Osteocyte (in vitro differentiated cells): Measurements from ENCODE around the gene F13A1.

GRCh38 chr6:6320395-6321224, at the start of gene F13A1:
TSS of gene F13A1 (minus strand) at chr6:6320662.
- PRO-cap = no peak

DNA sequence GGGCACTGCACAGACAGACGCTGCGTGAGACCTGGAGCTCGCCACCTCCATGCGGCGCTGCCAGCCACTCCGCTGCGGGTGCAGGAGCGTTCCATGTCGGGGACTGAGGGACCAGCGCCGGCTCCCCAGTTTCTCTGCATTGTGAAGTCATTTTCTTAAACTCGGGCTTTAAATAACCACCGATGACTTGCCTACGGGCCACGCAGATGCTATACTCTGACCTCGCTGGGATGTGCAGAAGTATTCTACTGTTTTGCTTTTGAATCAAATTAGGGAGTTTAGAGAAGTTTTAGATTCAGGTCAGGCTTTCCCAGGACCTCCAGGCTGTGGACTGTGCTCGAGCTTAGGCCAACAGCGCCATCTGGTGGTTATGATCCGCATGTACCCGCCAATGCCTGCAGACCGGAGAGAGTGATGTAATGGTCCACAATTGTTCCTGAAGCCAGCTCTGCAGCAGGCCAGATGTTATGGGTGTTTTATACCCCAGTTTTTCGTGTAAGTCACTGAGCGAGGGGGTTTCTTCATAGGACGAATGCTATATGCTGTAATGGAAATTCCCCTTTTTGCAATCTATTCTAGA, 41.6 kb upstream of the LY86 start:
- PRO-cap = no peak

- PRO-cap = no peak
Measured at GRCh38 chr6:6599421-6599922, 11.0 kb downstream of the LY86 start.

GRCh38 chr6:6601019-6601436, 12.5 kb downstream of the LY86 start:
- PRO-cap = no peak

GRCh38 chr6:6605907-6606313, 17.4 kb downstream of the LY86 start:
- PRO-cap = no peak

GRCh38 chr6:6612428-6612927, 24.0 kb downstream of the LY86 start:
- PRO-cap = no peak

DNA sequence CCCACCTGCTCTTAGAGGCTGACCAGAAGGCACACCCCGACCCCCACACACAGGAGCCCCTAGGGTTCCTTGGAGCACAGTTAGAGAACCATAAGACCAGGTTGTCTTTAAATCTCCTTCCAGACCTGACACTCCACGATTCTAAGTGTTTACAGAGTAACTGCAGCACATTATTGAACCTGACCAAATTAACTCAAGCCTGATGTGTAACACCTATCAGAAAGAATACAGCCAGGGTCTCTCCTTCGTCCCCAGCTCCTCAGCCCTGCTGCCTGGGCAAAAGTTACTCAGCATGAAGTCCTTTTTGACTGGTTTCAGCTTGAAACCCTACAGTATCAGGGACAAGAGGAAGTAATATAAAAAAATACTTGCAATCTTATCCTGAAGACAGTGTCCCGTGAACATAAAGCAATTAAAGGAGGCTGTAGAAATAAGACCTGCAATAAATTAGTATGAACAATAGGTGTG, 114.9 kb downstream of the LY86 start:
- PRO-cap = no peak

GRCh38 chr6:6730689-6731234, 142.2 kb downstream of the LY86 start:
- PRO-cap = no peak

DNA sequence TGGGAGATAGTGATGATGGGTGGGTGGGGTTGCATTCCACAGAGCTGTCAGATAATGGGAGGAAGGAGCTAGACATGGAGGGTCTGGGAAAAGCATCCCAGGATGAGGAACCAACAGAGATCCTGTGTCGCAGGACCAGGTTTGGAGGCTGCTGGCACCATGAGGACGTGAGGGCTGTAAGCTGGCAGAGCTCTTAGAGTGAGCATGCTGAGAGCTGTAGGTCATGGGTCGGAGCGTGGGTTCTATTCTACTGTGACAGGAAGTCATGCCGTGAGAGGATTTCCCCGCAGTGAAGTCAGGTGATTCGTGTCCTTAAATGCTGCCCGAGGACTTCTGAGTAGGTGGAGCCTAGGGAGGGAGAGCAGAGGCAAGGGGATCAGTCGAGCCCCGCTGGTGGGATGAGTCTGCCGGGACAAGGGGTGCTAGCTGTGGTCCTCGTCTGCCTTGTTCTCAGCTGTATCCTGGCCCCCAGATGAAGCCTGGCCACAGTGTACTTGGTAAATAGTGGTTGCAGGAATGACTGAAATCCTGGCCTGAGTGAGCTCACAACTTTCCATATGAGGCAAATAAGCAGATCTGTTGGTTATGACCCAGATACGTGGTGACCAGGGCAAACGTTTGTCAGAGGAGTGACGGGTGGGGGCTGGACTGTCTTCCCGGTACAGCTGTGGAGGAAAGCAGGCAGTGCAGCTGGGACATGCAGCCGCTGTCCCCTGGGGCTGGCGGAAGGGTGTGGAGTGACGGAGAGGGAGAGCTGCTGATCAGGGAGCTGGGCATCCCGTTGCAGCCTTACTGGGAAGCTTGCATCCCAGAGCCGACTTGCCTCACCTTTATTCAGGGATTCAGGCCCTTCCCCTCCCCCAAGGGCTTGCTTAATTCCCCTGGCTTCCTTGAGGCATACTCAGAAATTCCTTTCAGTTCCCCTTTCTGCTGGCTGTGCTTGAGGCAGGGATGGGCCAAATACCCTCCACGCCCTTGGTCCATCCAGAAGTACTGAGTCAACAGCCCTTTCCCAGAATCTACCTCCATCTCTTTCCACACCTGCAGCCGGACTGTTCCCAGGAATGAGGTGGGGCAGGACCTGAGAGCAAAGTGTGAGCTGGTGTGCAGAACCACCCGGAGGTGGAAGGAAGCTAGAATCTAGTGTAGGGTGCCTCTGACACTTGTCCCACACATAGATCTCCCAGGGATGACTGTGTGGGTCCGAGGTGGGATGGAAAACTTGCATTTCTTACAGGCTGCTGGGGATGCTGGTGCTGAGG, 250.9 kb upstream of the RREB1 start:
- PRO-cap = no peak

DNA sequence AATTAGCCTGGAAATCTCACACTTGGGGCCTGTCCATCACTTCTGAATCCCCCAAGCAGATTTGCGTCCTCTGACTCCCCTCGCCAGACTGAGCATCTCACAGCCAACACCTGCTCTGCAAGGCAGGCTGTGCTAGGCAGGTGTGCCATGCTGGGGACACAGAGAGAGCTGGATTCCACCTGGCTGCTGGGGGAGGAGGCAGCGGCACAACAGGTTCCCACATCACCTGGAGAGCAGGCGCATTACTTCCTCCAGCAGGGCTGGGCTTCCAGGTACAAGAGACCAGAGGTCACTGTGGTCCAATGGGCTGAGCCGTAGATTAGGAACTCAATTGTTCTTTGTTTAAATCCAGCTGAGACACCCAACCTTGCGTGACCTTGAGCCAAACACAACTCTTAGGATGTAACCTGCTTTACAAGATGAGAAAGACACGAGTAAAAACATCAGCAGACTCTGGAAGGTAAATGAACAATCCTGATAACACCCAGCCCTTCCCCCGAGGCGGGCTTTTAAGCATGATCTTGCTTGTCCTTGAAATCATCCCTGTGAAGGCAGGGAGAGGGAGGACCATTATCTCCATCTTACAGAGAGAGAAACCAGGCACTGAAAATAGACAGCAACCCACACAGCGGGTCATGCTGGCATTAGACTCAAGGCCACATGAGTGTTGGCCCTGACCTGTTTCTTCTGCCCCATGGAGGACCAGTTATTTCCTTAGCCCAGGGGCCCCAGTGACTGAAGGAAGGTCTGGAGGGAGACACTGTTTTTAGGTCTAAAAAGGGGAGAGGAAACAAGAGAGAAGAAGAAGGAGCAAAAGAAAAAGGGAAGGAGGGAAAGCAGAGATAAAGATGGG, 216.5 kb upstream of the RREB1 start:
- PRO-cap = no peak

DNA sequence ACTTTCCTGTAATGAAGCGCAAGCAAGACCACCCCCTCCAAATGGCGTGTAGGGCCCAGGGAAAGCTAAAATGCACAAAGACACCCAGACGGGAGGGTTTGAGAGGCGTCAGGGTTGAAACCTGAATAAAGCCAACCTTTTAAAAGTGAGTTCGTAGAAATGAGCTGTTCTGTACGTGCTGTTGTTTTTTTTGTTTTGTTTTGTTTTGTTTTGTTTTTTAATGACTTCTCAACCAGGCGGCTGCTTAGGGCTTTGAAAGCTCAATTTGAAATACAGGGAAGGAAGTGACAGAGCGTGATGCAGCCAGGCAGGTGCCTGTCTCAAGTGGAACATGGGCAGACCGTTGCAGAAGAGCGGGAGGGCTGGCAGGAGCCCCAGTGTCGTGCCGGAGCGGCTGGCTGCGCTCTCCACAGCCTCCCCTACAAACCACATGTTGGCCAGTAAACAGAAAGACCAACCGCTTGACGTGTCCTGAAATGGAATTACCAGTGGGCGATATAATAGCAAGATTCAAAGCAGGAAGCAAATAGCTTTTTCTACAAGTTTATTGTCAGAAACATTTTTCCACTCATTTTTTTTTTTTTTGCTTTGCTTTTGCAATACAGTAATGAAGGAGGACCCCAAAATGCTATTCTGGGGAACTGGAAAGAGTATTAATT, 164.9 kb upstream of the RREB1 start:
- PRO-cap = no peak

DNA sequence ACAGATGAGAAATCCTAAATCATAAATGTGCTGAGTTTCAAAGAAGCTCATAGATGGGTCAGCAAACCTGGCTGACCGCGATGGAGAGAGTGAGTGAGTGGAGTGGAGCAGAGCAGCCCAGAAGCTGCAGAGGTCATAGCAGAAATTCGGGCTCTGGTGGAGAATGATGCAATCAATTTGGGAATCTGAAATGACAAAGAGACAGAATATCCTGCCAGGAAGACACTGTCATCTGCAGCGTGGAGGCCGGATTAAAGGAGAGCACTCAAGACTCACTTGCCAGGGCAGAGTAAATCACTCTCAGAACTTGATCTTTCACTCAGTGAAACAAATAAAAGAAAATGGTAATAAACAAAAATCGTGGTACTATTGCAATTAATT, 109.6 kb upstream of the RREB1 start:
- PRO-cap = no peak

GRCh38 chr6:7042132-7043412, 65.2 kb upstream of the RREB1 start:
- PRO-cap = no peak

- PRO-cap = no peak
Measured at GRCh38 chr6:7087041-7087398, 20.7 kb upstream of the RREB1 start.

GRCh38 chr6:7108915-7109272, 1.1 kb downstream of the RREB1 start:
- PRO-cap = bidirectional peak, plus-strand start at chr6:7109078, minus-strand start at chr6:7109002; bidirectional peak, plus-strand start at chr6:7109403, minus-strand start at chr6:7109221

GRCh38 chr6:7126629-7127259, 19.0 kb downstream of the RREB1 start:
- PRO-cap = no peak

GRCh38 chr6:7206414-7207287, 98.9 kb downstream of the RREB1 start:
- PRO-cap = no peak

- PRO-cap = no peak
Measured at GRCh38 chr6:7235512-7236119, 77.4 kb downstream of the SSR1 start.

GRCh38 chr6:7267480-7267795, 45.6 kb downstream of the SSR1 start:
- PRO-cap = no peak

- PRO-cap = no peak
Measured at GRCh38 chr6:7267796-7268223, 45.2 kb downstream of the SSR1 start.